Measurements from ENCODE around the gene MYH13.

DNA sequence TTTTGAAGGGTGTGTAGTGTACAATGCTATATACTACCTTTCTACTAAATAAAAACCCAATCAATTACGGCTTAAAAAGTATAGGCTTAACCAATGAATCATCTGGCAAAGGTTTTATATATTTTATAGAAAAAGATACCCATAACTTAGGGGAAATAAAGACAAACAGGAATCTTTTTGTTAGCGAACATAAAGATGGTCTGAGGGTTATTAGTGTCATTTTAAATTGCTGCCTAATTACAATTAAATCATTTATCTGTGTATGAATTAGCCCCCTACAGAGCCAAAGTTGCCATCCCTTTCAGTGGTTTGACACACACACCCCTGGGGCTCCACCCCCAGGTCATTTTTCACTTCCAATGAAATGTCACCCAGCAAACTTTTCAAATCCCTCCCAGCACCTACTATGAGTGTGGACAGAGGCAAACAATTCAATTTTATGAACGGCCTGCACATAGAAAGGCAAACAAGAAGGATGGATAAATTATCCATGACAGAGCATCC, 2.5 kb downstream of the MYH10 start:
- PRO-cap, 2 experiments = no peak in any of the 2 experiments

DNA sequence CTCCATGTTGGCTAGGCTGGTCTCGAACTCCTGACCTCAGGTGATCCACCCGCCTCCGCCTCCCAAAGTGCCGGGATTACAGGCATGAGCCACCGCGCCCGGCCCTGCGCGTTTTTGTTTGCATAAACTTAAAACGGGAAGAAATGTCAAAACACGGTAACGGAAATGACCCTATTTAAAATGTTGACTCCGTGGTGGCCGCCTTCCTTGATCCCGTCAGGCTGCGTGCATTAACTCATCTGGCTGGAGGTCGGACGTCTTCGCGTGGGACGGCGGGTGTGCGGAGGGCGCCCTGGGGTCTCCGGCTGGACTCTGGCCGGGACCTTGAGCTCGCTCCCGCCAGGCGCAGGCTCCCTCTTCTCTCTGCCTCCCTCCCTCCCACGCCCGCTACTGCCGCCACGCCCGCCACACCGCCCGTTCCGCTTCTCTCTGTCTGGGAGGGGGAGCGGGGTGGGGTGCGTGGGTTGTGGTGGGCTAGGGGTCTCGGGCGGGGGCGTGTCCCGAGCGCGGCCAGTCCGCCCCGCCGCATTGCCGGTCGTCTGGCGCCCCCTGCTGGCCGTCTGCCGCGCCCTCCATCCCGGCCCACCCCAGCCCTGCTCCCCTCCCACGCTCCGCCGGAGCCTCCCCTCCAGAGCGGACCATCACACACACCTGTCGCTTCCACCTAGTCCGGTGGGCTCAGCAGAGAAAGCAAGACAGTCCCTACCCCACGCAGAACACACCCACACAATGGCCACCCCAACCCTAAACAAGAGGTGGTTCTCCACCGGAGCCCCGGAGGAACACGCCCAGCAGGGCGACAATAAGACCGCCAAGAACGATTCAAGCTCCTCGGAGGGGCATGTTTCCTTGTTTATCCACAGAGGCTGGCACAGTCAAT, 1.2 kb upstream of the CCDC42 start:
- PRO-cap, 2 experiments = no peak in any of the 2 experiments

- PRO-cap, 2 experiments = no peak in any of the 2 experiments
These were observed 42.4 kb upstream of the PIK3R6 start for GRCh38 chr17:8909834-8910310.

GRCh38 chr17:8939333-8940422, 25.8 kb downstream of the PIK3R5 start:
- PRO-cap, 2 experiments = no peak in any of the 2 experiments

GRCh38 chr17:8946614-8947071, 18.9 kb downstream of the PIK3R5 start:
- PRO-cap, 2 experiments = no peak in any of the 2 experiments

- PRO-cap, 2 experiments = no peak in any of the 2 experiments
These were observed 4.9 kb downstream of the PIK3R5 start for GRCh38 chr17:8960461-8961068.

GRCh38 chr17:9002778-9003446, 18.4 kb upstream of the NTN1 start:
- PRO-cap, 2 experiments = no peak in any of the 2 experiments

GRCh38 chr17:9104554-9105243, 83.4 kb downstream of the NTN1 start:
- PRO-cap, 2 experiments = no peak in any of the 2 experiments

- PRO-cap, 2 experiments = no peak in any of the 2 experiments
These were observed 141.2 kb downstream of the NTN1 start for GRCh38 chr17:9162276-9163150.

GRCh38 chr17:9360553-9361043, 215.0 kb downstream of the STX8 start:
- PRO-cap, 2 experiments = no peak in any of the 2 experiments

GRCh38 chr17:9371965-9372583, 203.5 kb downstream of the STX8 start:
- PRO-cap, 2 experiments = no peak in any of the 2 experiments

- PRO-cap, 2 experiments = no peak in any of the 2 experiments
These were observed 129.6 kb upstream of the RCVRN start for GRCh38 chr17:10034669-10035128.

DNA sequence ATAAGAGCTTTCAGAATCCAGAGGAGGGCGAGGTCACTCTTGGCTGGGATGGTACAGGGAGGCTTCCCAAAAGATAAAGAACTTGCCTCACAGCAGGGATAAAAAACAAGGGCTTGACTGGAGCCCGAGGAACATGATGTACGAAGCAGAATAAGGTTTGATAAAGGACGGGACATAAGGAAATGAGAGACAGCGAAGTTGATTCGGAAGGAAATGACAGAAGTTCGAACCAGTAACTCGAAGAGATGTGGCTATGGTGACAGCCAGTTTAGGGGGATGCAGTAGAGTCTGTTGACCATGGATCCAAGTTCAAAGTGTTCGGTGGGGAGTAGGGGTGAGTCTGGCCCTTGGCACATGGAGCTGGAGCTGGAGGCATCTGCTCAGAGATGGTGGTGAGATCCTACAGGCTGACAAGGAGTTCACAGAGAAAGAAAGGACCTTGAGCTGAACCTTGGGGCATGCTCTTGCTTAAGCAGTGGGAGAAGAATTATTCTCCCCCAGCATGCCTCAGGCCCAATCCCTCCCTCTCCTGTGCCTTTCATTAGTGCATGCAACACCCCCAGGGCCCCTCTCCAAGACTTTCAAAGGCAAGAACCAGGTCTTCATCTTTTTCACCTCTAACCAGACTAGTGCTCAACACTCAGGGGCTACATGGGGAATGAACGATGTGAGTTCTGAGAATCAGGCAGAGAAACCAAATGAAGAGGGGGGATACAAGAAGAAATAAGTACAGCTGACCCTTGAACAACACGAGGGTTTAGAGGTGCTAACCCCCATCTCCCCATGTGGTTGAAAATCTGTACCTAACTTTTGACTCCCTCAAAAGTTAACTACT, 137.8 kb upstream of the RCVRN start:
- PRO-cap, 2 experiments = no peak in any of the 2 experiments

DNA sequence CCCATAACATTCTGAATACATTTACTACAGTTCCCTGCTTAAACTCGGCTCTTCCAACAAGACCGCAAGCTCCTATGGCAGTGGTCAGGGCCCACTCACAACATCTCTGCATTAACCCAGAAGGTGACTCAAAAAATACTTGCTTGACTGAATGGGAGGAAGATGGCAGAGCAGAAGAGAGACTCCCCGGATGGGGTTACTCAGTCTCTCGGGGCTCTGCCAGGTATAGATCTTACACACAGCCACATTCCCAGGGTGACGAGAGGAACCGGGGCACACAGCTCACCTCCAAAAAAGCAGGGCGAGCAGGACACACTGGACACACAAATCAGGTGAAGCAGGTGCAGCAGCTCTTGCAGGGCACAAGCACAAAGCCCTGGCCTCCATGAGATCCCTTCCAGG, 101.2 kb downstream of the GAS7 start:
- PRO-cap, 2 experiments = no peak in any of the 2 experiments

GRCh38 chr17:10105347-10105586, 93.1 kb downstream of the GAS7 start:
- PRO-cap, 2 experiments = no peak in any of the 2 experiments

DNA sequence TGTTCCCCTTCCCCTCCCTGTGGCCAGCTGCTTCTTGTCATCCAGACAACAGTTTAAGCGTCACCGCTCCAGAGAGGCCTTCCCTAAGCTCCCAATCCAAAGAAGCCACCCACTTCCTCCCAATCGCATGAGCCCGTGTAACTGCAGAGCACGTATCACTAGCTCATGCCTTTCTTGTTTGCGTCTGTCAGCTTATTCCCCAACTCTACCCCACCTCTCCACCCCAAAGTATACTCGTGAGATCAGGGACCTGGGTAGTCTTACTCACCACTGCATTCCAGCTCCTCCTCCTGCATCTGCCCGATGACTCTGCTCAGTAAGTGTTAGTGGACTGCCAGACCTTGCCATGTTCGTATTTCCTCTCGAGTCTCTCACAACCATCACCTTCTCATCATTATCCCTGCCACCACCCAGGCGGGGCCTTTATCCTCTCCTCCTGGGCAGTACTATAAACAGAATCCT, 92.8 kb downstream of the GAS7 start:
- PRO-cap, 2 experiments = no peak in any of the 2 experiments

DNA sequence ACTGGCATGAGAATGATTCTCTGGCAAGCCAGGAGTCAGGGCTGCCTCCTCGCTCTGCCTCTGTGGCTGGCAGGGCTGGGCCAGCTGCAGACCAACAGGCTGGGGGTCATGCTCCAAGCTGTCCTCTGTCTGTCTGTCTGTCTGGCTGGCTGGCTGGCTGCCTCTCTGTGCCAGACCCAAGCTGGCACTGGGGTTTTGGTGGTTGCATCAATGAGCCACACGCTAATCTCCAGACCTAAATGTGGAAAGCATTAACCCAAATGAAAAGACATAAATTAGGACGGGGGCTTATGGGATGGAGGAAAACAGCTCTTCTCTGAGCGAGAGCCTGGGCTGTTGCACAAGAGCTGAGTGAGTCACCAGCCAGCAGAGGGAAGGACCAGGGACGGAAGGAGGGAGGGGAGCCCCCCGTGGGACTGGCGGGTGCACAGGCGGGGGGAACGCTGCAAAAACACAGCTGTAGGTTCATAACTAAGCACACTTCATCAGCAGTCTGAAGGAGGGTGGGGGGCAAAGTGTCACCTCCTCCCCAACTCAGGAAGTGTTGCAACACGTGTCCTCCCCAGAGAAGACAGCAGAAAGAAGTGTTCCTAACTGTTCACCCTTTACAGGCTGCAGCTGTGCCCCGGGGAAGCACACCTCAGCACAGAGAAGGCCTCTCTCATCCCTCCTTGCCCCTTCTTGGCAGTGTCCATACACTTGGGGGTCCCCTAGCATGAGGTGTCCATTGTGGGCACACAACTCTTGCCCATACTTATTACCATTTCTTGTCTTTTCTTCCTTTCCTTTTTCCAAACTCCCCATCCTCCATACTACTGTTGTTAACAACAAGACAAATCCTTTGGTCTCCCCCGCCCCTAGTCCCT, 83.3 kb downstream of the GAS7 start:
- PRO-cap, 2 experiments = no peak in any of the 2 experiments

DNA sequence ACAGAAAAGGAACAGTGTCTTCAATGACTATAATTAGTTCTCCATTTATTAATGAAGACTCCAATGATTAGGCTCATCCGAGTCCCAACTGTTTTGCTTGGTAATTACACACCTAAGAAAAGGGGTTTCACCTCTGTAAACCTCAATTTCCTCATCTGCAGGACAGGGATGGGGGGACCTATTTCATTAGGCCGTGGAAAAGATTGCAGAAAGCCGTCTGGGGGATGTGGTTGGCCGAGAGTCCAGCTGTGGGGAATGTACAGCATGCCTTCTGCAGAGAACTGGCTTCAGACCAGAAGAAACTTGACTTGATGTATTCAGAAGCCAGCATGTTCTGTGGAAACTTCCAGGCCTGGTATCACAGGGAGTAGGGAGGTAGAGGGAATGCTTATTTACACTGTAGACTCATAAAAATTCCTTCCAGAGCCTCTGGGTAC, 11.6 kb upstream of the GAS7 start:
- PRO-cap, 2 experiments = no peak in any of the 2 experiments

DNA sequence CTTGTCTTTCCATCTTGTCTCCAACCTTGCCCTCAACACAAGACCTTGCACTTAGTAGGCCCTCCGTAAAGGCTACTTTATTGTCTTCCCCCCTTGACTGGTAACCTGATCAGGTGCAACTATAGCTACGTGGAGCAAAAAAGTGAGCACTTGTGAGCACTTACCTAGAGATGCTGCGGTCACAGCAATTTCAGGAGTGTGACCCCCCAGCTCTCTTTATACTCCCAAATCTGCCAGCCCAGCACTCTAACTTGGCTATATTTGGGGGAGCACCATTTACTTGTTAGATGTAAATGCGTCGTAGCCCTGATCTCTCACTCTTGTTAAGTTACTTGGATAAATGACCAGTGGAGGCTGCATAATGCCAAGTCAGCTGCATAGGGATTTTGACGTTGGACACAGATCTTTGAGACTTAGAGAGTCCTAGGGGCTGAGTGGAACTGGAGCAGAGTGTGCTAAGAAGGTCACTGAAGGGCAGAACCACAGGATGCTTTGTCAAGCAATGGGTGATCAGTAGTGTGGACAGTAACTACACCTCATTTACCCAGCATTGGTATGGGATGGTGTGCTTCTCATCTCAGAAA, at the start of gene MYH13:
Gene MYH13 (minus strand): TSS at position 192 of the 584 bp plus-strand sequence.
- PRO-cap, 2 experiments = no peak in any of the 2 experiments

DNA sequence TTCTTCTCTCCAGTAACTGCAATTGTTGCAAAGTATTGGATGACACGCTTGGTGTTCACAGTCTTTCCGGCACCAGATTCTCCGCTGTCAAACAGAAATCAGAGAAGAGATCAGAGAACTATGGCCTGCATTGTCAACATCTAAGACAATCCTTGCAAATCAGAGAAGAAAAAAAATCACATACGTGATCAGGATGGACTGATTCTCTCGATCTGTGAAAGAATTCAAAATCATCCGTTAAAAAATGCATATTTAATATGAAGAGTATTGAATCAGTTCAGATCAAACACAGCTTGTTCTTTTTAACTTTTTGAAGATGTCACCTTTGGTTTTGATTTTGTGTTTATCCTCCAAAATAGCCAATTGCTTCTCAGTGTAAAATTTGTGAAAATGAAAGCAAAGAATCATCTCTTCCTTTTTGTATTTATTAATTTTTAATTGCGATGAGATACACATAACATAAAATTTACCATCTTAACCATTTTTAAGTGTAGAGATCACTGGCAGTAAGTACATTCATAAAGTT, 6.2 kb downstream of the MYH8 start:
- PRO-cap, 2 experiments = peak in 2 of 2 experiments; most common minus-strand start position 246 of the sequence (in 2)